Spleen (tissue), 7 donors: ENCODE results near the gene MRAP2.

GRCh38 chr6:83708559-83709001, 321 bp downstream of the SNAP91 start:
- PRO-cap, 4 experiments: no peak in any of the 4 experiments
- RAMPAGE, long total RNA, 4 experiments: no peak in any of the 4 experiments

DNA sequence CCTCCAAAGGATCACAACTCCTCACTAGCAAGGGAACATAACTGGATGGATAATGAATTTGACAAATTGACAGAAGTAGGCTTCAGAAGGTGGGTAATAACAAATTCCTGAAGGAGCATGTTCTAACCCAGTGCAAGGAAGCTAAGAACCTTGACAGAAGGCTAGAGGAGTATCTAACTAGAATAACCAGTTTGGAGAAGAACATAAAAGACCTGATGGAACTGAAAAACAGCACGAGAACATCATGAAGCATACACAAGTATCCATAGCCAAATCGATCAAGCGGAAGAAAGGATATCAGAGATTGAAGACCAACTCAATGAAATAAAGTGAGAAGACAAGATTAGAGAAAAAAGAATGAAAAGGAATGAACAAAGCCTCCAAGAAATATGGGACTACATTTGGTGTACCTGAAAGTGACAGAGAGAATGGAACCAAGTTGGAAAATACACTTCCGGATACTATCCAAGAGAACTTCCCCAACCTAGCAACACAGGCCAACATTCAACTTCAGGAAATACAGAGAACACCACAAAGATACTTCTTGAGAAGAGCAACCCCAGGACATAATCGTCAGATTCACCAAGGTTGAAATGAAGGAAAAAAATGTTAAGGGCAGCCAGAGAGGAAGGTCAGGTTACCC, 84.2 kb downstream of the CYB5R4 start:
- PRO-cap, 4 experiments: no peak in any of the 4 experiments
- RAMPAGE, long total RNA, 4 experiments: no peak in any of the 4 experiments

DNA sequence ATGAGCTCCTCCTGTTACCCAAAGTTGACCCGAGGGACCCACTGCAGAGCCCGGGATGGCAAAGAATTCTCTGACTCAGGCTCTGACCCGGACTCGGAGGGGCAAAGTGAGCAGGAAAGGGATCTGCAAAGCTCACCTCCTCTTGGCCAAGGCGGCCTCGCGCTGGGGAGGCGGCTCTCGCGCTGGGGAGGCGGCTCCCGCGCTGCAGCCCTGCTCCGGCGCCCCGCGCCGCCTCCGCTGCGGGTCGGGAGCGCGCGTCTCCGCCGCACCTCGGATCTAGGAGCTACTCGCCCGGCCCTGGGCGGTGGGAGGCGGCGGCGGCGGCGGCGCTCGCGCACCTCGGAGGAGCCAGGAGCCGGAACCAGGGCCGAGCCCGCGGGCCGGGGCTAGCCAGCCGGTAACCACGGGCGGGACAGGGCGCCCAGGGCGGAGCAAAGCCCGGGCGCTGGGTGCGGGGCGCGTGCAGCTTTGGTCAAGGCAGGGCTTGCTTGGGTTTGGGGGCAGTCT, at the start of gene MRAP2:
TSS of gene MRAP2 (plus strand) at position 286 of the 507 bp plus-strand sequence.
- PRO-cap, 4 experiments: peak in 2 of 4 experiments; most common plus-strand start position 215 of the sequence (in 1); most common minus-strand start position 102 of the sequence (in 1)
- RAMPAGE, long total RNA, 4 experiments: start-site peak on the plus strand in 2 of 4 experiments, centred at positions 197 to 465 of the sequence, 18 to 19 reads per replicate

- PRO-cap, 4 experiments: no peak in any of the 4 experiments
- RAMPAGE, long total RNA, 4 experiments: no peak in any of the 4 experiments
These were observed 2.7 kb upstream of the TBX18 start for GRCh38 chr6:84766939-84767649.

GRCh38 chr6:84954114-84954375, 189.6 kb upstream of the TBX18 start:
- PRO-cap, 4 experiments: peak in 4 of 4 experiments; most common minus-strand start chr6:84954300 (in 4)
- RAMPAGE, long total RNA, 4 experiments: no peak in any of the 4 experiments

DNA sequence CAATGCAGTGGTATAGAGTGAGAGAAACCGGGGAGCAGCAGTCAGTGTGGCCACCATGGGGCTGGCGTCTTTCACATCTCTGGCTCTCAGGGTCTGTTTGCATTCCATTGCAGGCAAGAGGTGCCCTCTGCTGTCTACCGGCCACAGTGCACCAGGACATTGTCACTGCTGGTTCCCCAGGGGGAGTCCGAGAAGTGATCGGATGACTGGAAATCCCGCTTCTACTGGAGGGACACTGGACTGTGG, 323.0 kb upstream of the NT5E start:
- PRO-cap, 4 experiments: no peak in any of the 4 experiments
- RAMPAGE, long total RNA, 4 experiments: no peak in any of the 4 experiments

- PRO-cap, 4 experiments: no peak in any of the 4 experiments
- RAMPAGE, long total RNA, 4 experiments: no peak in any of the 4 experiments
These were observed 37.7 kb upstream of the SYNCRIP start for GRCh38 chr6:85680326-85680902.

- PRO-cap, 4 experiments: no peak in any of the 4 experiments
- RAMPAGE, long total RNA, 4 experiments: no peak in any of the 4 experiments
These were observed 630.9 kb upstream of the HTR1E start for GRCh38 chr6:86306509-86306788.

DNA sequence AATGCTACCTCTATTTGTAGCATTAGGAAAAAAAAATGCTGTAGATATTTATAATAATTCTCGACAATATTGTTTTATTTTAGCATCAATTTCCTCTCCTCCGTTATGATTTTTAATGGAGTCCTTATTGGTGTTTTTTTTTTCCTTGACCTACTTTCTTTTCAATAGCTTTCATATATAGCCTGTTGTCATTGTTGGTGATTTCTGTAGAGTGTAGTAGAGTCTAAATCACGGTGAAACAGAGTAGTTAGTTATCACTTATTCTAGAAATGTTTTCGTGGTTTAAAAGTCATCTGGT, 937 bp upstream of the ZNF292 start:
- PRO-cap, 4 experiments: no peak in any of the 4 experiments
- RAMPAGE, long total RNA, 4 experiments: no peak in any of the 4 experiments

DNA sequence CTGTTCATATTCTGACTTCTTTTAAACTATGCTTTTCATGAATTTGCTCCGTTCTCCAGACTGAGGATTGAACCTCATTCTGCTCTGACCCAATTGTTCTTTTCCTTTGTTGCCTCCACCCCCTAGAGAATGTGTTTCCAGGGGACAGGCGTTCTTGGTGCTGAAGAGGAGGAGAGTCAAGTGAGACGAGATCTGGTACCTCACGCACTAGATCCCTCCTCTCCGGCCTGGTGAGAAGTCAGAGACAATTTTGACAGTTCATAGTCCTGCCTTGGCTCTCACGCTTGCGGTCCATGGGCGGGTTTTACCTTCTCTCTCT, 629 bp upstream of the ZNF292 start:
- PRO-cap, 4 experiments: peak in 4 of 4 experiments; most common plus-strand start position 263 of the sequence (in 4); most common minus-strand start position 182 of the sequence (in 2)
- RAMPAGE, long total RNA, 4 experiments: no peak in any of the 4 experiments

DNA sequence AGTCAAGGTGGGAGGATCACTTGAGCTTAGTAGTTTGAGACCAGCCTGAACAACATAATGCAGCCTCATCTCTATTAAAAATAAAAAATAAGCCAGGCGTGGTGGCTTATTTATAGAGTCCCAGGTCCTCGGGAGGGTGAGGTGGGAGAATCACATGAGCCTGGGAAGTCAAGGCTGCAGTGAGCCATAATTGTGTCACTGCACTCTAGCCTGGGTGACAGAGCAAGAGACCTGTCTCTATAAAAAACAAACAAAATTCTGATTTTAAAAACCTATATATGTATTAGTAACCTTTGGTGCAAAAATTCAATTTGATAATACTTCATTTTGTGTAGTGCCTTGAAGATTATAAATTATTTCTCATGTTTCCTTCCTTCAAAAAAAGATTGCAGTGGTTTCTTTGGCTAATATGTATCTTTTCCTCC, 27.6 kb downstream of the ORC3 start:
- PRO-cap, 4 experiments: no peak in any of the 4 experiments
- RAMPAGE, long total RNA, 4 experiments: no peak in any of the 4 experiments

- PRO-cap, 4 experiments: no peak in any of the 4 experiments
- RAMPAGE, long total RNA, 4 experiments: no peak in any of the 4 experiments
These were observed 122.3 kb upstream of the SPACA1 start for GRCh38 chr6:87925221-87925784.

GRCh38 chr6:89034330-89035118, 46.0 kb upstream of the PNRC1 start:
- PRO-cap, 4 experiments: no peak in any of the 4 experiments
- RAMPAGE, long total RNA, 4 experiments: no peak in any of the 4 experiments

GRCh38 chr6:89144260-89144584, 1.6 kb upstream of the PM20D2 start:
- PRO-cap, 4 experiments: no peak in any of the 4 experiments
- RAMPAGE, long total RNA, 4 experiments: no peak in any of the 4 experiments

DNA sequence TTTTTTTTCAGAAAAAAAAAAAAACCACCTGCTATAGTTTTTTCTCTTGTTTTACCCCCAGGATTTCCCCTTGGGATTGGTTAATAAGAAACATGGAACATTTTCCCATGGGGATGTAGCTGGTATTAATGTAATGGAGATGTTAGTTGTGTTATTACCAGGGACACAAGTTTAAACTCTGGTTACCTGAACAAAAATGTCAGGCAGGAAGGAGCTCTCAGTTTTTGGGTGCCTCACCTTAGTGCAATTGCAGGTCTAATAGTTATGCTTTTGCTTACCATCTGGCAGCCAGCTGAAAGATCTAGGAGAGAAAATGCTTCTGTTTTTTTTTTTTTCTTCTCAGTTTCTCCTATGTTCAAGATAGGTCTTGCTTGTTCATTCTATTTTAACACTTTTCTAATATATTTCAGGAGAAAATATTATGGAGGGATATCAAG, 4.1 kb upstream of the UBE2J1 start:
- PRO-cap, 4 experiments: peak in 1 of 4 experiments; most common minus-strand start position 260 of the sequence (in 1)
- RAMPAGE, long total RNA, 4 experiments: no peak in any of the 4 experiments

- PRO-cap, 4 experiments: no peak in any of the 4 experiments
- RAMPAGE, long total RNA, 4 experiments: no peak in any of the 4 experiments
These were observed 6.1 kb downstream of the RRAGD start for GRCh38 chr6:89405864-89406536.

GRCh38 chr6:89654037-89654723, 15.6 kb upstream of the LYRM2 start:
- PRO-cap, 4 experiments: no peak in any of the 4 experiments
- RAMPAGE, long total RNA, 4 experiments: no peak in any of the 4 experiments

- PRO-cap, 4 experiments: no peak in any of the 4 experiments
- RAMPAGE, long total RNA, 4 experiments: no peak in any of the 4 experiments
These were observed 34.5 kb upstream of the LYRM2 start for GRCh38 chr6:89672902-89673532.

- PRO-cap, 4 experiments: no peak in any of the 4 experiments
- RAMPAGE, long total RNA, 4 experiments: no peak in any of the 4 experiments
These were observed 51.1 kb upstream of the LYRM2 start for GRCh38 chr6:89689487-89690230.

DNA sequence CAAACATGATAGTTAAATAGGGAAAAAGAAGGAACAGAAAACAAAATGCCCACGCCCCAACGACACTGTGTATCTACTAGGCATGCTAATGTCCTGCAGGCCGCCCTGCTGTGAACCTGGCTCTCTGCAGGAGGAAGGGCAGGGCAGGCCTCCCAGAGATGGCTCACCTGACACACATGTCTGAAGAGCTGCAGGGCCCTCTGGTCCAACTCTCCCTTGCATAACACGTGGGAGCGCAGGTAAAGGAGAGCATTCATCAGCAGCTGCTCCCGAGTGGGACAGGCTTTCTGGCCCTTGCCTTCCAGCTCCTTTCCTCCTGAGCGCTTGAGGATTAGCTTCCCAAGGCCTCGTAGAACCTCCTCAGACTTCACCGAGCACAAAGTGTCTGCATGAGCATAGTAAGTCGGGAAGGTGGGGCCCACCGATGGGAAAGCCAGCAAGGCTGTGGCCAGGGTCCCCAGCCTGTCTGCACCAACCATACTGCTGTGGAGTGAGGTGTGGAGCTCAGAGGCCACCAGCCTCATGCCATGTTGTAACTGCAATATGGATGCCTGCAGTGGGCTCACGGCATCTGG, 53.8 kb upstream of the LYRM2 start:
- PRO-cap, 4 experiments: no peak in any of the 4 experiments
- RAMPAGE, long total RNA, 4 experiments: no peak in any of the 4 experiments